Ovary (tissue), 7 donors: ENCODE measurements around the gene CYTH3.

DNA sequence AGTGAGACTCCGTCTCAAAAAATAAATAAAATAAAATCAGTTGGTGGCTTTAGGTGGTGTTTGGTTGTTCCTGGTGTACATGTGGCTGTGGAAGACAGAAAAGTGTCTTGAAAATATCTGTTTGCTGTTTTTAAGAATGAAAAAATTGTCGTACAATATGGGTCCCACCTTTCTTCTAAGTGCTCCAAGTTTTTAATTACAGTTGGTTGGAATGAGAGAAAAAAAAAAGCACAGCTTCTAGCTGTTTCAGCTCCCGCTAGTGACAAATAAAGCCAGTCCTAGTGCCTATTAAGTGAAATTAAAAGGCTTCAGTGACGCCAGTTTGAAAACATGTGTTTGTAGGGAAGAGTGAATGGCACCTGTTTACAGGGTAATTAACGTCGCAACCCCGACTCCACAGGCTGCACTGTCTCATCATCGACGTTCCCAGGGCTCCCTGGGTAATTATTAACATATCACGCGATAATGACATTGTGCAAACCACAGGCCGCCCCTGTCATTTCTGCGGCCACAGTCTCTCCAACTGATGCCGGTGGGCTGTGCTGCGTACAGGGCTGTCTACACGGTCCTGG, 492.2 kb upstream of the FOXK1 start:
- PRO-cap, 7 experiments = no peak in any of the 7 experiments
- RAMPAGE, long total RNA, 2 experiments = no peak in any of the 2 experiments

- PRO-cap, 7 experiments = no peak in any of the 7 experiments
- RAMPAGE, long total RNA, 2 experiments = no peak in any of the 2 experiments
Measured at GRCh38 chr7:4419929-4420155, 262.3 kb upstream of the FOXK1 start.

- PRO-cap, 7 experiments = peak in 3 of 7 experiments; most common plus-strand start chr7:4650895 (in 3); most common minus-strand start chr7:4650894 (in 1)
- RAMPAGE, long total RNA, 2 experiments = no peak in any of the 2 experiments
Measured at GRCh38 chr7:4650597-4651272, 31.4 kb upstream of the FOXK1 start.

- PRO-cap, 7 experiments = no peak in any of the 7 experiments
- RAMPAGE, long total RNA, 2 experiments = no peak in any of the 2 experiments
Measured at GRCh38 chr7:4711210-4711706, 29.2 kb downstream of the FOXK1 start.

DNA sequence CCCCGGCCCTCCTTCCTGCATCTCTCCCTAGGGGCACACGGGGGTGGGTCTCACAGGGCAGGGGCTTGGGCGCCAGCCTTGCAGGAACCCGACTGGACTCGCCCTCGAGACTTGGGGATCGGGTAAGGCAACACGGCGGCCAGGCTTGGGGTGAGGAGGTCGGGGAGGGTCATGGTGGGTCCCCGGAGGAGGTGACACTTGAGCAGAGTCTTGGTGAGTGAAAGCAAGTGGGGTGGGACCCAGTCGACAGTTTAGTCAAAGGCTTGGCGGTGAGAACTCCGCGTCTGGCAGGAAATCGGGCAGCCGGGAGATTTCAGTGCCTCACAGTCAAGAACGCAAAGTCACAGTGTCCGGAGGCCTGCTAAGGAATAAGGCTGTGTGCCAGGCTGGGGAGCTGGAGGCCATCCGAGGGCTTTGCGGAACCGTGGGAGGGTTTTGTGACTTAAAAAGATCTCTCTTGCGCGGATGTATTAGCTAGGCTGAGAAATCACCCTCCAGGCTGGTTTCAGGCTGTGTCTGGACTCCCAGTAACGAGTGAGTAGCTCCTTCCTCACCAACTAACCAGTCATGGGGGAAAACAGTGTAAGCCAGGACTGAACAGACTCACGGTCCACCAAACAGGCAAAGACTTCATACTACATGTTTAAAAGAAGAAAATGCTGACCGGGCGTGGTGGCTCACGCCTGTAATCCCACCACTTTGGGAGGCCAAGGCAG, 509 bp downstream of the AP5Z1 start:
- PRO-cap, 7 experiments = no peak in any of the 7 experiments
- RAMPAGE, long total RNA, 2 experiments = no peak in any of the 2 experiments

DNA sequence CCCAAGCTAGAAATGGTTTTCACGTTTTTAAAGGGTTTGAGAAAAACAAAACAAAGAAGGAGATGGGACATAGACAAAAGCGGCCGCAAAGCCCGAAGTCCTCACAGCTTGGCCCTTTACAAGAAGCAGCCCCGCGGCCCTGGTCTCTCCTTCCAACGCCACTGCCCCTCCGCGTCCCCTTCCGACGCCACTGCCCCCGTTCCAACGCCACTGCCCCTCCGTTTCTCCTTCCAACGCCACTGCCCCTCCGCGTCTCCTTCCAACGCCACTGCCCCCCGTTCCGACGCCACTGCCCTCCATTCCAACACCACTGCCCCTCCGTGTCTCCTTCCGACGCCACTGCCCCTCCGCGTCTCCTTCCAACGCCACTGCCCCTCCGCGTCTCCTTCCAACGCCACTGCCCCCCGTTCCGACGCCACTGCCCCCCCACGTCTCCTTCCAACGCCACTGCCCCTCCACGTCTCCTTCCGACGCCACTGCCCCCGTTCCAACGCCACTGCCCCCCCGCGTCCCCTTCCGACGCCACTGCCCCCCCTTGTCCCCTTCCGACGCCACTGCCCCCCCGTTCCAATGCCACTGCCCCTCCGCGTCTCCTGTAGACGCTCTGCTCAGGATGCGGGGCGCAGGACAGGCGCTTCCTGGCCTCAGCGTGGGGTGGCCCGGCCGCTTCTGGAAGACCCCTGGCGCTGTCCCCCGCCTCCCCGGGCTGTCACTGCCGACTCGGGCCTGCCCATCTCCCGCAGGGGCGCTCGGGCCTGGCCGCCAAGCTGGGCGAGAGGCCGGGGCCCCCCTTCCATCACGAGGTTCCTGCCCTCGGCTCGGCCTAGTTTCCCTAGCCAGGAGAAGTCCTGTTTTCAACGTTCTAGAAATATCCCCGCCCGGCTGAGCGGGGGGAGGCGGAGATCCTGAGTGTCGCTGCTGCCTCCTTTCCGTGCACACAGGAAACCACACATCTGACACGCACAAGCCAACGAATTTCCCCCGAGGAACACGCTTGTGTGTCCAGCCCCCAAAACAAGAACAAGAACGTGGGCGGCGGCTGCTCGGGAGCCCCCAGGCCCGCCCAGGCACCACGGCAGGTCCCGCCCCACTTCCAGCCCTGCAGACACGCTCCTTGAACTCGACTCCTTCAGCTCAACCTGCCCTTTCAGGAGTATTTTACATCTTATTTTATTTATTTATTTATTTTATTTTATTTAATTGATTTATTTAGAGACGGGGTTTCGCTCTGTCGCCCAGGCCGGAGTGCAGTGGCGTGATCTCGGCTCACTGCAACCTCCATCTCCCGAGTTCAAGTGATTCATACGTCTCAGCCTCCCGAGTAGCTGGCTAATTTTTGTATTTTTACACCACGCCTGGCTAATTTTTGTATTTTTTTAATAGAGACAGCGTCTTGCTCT, 33.6 kb downstream of the AP5Z1 start:
- PRO-cap, 7 experiments = no peak in any of the 7 experiments
- RAMPAGE, long total RNA, 2 experiments = no peak in any of the 2 experiments

DNA sequence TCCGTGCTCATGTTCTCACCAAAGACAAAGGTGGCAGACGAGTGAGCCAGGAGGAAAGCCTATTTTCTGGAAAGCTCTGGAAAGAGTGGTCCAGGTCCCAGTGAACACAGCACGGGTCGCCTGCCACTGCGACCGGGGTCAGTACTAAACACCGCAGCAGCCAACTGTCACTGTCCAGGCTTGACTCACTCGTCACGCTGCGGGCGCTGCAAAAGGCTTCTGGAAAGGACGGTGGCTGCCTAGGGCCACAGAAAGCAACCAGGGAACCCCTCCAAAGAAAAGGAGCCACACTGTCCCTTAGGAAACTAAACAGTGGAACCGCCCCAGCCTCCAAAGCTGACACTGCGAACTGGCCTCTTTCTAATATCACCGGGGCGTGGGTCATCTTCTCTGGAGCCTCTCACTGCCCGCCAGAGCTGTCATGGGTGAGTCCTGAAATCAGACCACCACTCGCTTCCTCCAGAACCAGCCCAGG, 4.0 kb downstream of the RADIL start:
- PRO-cap, 7 experiments = no peak in any of the 7 experiments
- RAMPAGE, long total RNA, 2 experiments = no peak in any of the 2 experiments

DNA sequence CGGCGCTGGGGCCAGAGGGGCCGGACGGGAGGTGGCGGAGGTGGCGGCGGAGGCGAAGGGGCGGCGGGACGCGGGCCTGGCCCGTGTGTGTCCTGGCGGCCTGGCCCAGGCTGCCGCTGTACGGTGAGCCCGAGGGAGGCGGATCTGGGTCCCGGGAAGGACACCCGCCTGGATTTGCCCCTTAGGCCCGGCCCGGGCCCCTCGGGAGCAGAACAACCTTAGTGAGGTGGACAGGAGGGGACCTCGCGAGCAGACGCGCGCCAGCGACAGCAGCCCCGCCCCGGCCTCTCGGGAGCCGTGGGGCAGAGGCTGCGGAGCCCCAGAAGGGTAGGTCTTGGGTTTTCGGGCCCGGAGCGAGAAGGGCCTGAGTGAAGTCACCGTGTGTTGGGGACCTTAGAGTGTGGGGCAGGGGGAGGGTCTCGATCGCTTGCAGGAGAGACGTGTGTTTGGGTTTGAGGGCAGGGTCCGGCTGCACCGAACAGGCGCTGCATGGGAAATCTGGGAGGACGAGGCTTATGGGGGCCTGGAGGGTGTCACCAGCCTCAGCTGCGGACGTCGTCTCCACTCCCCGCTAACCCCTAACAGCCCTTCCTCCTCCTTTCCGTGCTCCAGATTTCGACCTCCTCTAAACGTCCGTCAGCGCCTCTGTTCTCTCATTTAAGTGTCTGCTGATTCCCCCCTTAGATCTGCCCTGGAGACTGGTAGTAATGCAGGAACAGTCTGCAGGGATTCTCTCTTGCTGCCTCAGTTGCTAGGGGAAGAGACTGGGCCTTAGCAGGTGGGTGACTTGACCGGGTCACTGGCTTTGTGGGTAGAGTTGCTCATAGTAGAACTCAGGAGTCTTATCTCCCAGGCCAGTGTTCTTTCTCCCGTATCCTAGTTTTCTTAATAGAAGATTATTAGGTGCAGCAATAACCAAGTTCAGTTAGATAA, 676 bp downstream of the RBAK start:
- PRO-cap, 7 experiments = peak in 2 of 7 experiments; most common minus-strand start position 566 of the sequence (in 2)
- RAMPAGE, long total RNA, 2 experiments = no peak in any of the 2 experiments

DNA sequence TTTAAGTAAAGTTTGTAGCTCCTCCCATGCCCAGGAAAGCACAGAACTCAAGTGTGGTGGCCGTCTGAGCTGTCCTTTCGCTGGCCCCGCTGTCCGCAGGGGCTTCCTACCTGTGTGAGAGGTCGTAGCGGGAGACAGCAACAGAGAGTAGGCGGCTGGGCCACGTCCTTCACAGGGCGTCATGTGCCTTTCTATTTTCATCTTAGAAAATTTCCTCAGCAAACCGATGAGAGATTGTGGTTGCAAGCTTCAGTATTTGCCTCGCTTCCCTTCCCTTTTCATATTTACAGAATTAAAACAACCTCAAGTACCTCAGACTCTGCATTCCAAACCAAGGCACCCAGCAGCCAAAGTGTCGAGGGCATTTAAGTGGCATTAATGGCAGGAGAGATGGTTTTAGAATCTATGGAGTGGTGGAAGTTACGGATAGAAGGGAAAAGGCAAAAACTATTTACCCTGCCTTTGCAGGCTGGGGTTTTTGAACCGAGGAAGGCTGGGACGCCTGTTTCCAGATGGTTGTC, 41.8 kb downstream of the WIPI2 start:
- PRO-cap, 7 experiments = no peak in any of the 7 experiments
- RAMPAGE, long total RNA, 2 experiments = no peak in any of the 2 experiments

DNA sequence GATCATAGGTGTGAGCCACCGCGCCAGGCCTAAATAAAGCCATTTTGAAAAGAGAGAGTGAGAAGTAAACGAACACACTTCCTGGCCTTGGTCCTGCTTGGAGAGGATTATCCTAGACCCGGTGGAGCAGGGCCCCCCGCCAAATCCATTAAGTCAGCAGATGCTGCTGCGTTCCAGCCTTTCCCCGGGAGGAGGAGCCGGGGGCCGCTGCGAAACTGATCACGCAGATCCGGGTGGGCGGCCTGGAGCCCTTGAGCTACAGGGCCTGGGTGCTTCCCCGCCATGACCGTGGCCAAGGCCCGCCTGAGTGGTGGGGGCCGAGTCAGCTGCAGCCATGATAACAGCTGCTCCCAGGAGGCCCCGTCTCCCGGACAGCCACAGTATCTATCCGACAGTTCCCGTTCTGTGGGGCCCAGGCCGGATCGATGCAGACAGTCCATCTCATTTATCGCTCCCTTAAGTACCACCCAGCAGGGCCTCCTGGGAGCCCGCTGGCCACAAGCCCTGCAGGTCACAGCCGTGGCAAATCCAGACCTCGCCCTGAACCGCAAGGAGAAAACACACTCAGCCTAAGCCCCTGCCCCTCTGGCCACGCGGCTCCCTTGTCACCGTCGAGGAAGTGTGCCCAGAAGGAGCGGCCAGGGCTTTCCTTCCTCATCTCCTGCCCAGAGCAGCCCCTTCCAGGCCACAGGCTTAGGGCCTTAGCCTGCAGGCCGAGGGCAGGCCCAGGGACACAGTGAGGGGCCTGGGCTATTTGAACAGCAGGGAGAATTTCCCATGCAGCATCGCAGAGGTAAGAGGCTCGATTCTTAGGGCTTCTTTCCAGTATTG, 34.4 kb upstream of the SLC29A4 start:
- PRO-cap, 7 experiments = peak in 6 of 7 experiments; most common plus-strand start position 226 of the sequence (in 3); most common minus-strand start position 155 of the sequence (in 4)
- RAMPAGE, long total RNA, 2 experiments = no peak in any of the 2 experiments

- PRO-cap, 7 experiments = no peak in any of the 7 experiments
- RAMPAGE, long total RNA, 2 experiments = no peak in any of the 2 experiments
Measured at GRCh38 chr7:5528798-5528927, 1.7 kb downstream of the ACTB start.

DNA sequence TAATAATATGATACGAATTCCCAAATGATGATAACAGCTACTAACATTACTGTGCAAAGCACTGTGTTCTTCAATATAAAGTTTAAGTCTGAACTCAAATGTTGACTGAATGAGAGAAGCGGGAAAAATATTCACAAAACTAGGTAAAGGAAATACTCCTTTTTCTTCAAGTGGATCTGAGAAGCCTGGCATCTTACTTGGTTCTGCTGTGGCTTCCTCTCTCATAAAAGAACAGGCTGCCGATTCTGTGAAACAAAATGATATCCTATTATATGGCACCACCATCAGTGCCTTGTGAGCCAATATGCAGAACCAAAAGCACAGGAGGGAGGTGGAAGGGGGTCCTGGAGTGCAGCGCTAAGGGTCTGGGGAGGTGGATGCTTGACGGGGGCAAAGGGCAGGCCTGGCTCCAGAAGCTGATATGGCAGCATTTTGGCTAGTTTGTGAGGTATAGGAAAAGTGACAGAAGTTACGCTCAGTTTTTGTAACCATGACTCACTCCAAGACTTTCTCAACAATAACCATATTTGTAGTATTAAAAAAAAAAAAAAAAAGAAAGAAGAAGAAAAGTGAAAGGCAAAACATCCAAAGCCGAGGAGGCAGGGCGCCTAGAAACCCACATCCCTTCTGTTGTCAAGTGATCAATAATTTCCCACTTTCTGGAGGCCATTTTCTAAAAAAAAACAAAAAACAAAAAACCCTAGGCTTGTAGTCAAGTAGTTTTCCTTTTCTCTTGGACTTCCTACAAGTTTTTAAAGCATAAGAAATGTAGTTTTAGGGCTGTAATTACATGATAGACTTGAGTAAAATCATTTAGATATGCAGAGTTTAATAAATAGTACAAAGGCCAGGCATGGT, 92.4 kb downstream of the RNF216 start:
- PRO-cap, 7 experiments = peak in 7 of 7 experiments; most common plus-strand start position 588 of the sequence (in 7); most common minus-strand start position 423 of the sequence (in 3)
- RAMPAGE, long total RNA, 2 experiments = no peak in any of the 2 experiments

DNA sequence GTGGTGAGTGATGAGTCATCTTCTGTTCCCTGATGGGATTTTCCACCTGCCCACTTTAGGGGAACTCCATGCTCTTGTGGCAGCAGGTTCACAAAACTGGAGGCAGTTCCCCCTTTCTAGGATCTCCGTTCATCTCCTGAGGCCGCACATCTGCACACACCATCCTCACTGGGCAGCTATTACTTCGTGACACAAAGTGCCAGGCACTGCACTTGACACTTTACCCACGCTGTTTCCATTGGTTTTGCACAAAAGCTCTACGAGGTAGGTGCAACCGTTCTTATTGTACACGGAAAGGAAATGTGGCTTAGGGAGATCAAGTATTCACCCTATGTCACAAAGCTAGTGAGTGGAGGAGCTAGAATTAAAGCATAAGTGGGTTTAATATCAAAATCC, 80.2 kb downstream of the RNF216 start:
- PRO-cap, 7 experiments = no peak in any of the 7 experiments
- RAMPAGE, long total RNA, 2 experiments = no peak in any of the 2 experiments

GRCh38 chr7:5703094-5703688, 78.3 kb downstream of the RNF216 start:
- PRO-cap, 7 experiments = no peak in any of the 7 experiments
- RAMPAGE, long total RNA, 2 experiments = no peak in any of the 2 experiments

DNA sequence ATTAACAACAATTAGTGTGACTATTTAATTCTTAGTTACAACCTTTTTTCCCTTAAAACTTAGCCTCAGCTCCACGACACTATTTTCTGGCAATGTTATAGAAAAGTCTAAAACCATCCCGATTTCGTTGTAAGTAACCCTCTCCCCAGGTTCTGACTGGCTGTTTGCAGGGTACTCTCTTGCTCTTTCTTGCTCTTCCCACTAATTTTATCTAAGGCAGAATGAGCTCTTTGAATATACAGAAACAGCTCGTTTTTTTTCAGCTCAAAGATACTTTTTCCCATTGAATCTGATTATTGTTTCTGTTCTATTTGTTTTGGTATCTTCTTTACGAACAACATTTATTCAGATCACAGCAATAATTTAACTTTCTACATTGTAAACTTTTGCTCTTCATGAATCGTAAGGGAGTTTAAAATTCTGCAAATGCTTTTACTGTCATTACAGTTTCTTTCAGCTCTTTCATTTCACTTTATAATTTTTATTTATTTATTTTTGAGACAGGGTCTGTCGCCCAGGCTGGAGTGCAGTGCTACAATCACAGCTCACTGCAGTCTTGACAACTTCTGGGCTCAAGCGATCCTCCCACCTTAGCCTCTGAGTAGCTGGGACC, 25.1 kb downstream of the CYTH3 start:
- PRO-cap, 7 experiments = no peak in any of the 7 experiments
- RAMPAGE, long total RNA, 2 experiments = no peak in any of the 2 experiments

- PRO-cap, 7 experiments = peak in 7 of 7 experiments; most common plus-strand start chr7:6272746 (in 7); most common minus-strand start chr7:6272639 (in 5)
- RAMPAGE, long total RNA, 2 experiments = no peak in any of the 2 experiments
Measured at GRCh38 chr7:6272234-6272959, at the start of gene CYTH3. CYTH3 (minus strand) TSS chr7:6272624.

DNA sequence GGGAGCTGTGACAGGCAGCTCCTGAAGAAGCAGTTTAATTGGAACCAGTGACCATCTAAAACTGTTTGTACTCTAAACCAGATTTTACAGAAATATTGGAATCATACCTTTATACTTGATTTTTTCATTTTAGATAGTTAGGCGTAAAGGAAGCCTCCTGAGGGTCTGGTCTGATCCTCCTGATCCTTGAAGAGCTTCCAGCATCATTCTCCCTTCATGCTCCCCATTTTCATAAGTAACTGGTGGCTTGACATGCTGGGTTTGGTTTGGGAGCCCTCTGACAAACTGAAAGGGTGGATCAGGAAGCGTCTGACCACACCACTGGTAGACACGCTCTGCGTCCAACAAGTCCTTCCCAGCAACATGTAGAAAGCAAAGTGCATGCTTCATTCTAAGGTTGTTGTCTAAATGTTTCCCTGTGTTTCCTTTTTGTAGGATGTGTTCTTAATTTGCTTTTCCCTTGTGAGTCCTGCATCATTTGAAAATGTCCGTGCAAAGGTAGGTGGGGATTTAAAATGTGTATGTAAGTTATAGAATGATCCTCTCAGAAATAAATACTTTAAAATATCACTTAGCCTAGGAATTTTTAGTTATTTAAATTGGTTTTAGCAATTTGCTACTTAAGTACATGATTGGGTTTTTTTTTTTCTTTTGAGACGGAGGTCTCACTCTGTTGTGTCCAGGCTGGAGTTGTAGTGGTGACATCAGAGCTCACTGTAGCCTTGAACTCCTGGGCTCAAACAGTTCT, 25.5 kb downstream of the RAC1 start:
- PRO-cap, 7 experiments = no peak in any of the 7 experiments
- RAMPAGE, long total RNA, 2 experiments = start-site peak on the plus strand in 1 of 2 experiments, centred at position 450 of the sequence, 20 reads per replicate

- PRO-cap, 7 experiments = no peak in any of the 7 experiments
- RAMPAGE, long total RNA, 2 experiments = start-site peak on the plus strand in 1 of 2 experiments, at chr7:6401925-6401938 at its widest, 22 reads per replicate
Measured at GRCh38 chr7:6401660-6402093, 27.4 kb downstream of the RAC1 start.

DNA sequence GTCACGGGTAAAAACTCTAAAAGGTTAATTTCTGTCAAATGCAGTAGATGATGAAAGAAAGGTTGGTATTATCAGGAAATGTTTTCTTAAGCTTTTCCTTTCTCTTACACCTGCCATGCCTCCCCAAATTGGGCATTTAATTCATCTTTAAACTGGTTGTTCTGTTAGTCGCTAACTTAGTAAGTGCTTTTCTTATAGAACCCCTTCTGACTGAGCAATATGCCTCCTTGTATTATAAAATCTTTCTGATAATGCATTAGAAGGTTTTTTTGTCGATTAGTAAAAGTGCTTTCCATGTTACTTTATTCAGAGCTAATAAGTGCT, 28.9 kb downstream of the RAC1 start:
- PRO-cap, 7 experiments = no peak in any of the 7 experiments
- RAMPAGE, long total RNA, 2 experiments = start-site peak on the plus strand in 1 of 2 experiments, centred at position 64 of the sequence, 78 reads per replicate

GRCh38 chr7:6417057-6417786, 30.5 kb downstream of the DAGLB start:
- PRO-cap, 7 experiments = no peak in any of the 7 experiments
- RAMPAGE, long total RNA, 2 experiments = no peak in any of the 2 experiments